Epithelial cell of proximal tubule (primary cell): ENCODE measurements around a stretch of chr18.

DNA sequence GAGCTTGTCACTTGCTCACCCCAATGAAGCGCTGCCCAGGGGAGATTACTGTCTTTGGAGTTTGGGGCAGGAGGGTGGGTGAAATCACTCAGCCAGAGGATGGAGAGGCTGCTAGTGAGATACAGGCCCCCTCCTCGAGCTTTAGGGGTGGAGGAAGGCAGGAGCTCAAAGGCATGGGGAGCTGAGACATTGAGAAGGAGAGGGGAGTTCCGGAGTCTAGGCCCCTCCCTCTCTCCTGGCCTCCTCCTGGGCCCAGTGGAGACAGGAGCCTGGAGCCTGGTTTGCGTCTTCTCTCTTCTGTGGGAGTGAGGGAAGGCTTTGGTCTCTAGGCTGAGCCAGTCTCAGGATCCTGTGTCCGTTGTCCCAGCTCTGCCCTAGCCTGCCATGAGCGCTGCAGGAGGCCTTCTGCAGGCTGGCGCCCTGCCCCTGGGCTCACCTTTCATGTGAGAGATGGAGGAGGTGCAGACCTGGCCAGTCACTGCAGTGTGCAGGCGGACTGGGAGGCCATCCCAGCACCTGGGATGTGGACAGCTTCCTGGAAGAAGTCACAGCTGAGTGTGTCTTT lies 8.6 kb downstream of the IMPA2 start:
- RAMPAGE, long total RNA, result no peak
- RRBS, result no CpG with 5 or more reads among the region's 8 CpGs

DNA sequence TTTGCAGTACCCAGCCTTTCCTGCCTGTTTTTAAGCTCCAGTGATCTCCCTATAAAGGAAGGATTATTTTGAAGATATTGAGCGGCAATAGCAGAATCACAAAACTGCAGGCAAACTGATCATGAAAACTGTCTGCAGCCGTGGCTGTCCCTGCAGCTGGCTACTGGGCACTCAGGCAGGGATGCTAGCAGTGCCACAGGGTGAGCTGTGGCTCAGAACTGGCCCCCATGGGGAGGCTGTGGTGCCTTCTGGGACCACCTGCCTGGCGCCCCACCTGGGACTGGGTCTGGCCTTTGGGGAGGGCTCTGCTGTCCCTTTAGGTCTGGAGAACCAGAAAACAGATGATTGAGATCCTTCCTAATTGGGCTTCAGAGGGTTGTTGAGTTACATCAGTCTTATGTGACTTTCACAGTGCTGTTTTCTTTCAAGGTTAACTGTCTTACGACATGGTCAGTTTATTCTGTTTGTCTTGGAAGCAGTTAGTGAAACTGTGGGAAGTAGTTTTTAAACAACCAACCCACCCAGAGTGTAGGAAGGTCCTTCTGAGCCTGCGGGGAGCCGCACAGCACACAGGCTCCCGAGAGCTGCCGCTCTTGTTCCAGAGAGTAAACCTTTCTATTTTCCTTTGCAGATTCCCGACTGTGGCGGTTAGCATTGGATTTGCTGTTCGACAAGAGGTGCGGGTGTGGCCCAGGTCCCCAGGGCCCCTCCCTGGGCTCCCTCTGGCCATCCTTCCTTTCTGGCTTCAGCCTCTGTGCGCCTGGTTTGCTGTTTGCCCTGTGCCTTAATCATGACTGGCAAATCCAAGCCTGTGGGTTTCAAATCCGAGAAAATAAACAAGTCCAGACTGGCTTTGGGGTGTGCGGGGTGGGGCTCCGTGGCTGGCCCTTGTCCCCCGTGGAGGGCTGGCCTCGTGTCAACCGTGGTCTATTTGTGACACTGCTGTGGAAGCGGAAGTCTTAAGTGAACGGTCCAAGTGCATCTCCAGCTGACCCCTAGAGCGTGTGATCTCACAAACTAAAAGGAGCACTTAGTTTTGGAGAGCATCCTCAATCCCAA lies 30.6 kb downstream of the IMPA2 start:
- RAMPAGE, long total RNA, result no peak
- RRBS, result no CpG with 5 or more reads among the region's 22 CpGs

DNA sequence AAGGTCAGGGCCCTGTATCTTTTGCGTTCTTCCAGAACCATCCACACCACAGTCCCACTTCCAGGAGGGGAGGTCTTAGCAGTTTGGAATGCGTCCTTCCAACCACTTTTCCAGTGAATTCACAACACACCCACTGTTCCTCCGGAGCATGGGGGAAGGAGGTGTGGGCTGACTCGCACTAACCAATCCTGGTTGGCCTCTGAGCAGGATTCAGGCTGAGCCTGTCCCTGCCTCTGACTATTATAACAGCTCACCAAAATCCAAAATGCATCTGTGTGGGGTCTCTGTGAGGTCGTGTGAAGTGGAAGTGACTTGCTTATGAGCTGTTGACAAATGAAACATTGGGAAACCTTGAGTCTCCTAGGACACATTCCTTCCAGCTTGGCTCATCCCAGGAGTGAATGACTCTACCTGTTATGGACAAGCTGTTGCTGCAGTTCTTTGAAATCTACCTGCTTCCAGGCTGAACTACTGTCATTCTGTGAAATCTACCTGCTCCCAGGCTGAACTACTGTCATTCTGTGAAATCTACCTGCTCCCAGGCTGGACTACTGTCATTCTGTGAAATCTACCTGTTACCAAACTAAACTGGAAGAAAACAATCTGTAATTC lies 1.5 kb downstream of the CIDEA start:
- RAMPAGE, long total RNA, result no peak
- RRBS, result no CpG with 5 or more reads among the region's 5 CpGs

DNA sequence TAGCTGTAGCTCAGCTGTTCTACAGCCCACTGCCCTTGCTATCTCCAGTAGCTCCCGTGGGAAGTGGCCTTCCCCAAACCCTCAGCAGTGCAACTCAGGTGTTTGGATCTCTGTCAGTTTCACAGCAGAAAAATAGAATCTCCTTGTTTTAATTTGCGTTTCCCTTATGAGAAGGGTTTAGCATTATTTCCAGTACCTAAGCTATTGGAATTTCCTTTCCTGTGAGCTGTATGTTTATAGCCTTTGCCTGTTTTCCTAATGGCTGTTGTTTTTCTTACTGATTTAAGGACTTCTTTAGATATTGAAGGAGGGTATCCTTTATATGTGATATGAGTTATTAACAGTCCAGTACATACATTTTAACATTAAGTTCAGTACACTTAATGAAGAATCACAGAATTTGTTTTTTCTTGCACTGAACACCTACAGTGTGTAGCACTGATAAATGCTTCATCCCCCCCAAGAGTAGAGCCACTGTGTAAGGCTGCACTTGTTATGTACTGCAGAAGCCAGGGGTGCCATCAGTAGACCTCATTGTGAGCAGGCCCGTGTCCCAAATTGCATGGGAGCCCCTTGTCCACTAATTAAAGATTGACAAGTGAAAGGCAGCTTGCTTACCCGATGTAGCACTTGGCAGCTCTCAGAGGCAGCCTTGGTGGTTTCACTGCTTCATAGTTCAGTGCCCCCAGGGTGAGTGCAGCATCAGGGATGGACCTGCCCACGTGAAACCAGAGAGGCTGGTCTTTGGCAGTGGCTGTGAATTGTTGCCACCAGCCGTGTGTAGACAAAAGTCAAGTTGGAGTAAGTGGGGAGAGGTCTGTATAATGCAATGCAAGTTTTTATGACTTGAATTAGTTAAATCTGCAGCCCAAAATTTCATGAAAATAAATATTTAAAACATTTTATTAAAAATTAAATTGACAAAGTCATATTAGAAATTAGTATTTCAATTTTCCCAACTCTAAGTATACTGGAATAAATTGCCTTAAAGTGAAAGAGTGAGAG lies 13.1 kb downstream of the TUBB6 start:
- RAMPAGE, long total RNA, result no peak
- RRBS, result no CpG with 5 or more reads among the region's 6 CpGs

DNA sequence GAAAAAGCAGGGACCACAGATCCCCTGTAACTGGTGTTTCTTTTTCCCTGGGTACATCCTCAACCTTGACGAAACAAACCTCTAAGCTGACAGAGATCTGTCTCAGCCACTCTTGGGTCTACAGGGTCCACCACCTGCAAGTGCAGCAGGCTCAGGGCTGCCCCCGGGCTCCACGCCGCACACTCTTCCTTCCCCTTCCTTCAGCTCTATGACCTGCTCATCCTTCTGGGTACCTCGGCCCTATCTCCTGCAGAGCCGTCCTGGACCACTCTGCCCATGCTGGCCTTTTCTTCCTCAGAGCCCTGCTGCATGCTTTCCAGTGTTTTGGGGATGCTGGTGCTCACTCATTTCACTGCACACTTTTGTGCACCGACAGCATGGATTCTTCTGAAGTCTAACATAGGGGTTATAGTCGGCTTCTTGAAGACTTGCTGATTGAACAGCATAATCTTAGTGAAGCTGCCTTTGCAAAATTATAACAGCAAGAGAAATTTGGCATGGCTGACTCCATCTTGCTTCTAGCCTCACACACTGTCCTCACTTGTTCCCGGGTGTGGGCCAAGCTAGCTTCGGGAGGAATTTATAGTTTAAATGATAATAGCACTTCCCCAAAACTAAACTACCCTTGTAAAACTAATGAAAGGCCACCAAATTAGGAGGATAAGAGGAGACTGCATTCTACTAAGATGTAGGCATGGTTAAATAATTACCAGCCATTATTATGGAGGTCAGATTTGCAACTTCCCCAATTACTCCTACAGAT lies 27.6 kb downstream of the TUBB6 start:
- RAMPAGE, long total RNA, result no peak
- RRBS, result no CpG with 5 or more reads among the region's 10 CpGs

- RAMPAGE, long total RNA, result no peak
- RRBS, result no CpG with 5 or more reads among the region's 6 CpGs
Measured at GRCh38 chr18:12470562-12471309, 63.0 kb downstream of the PRELID3A start.

DNA sequence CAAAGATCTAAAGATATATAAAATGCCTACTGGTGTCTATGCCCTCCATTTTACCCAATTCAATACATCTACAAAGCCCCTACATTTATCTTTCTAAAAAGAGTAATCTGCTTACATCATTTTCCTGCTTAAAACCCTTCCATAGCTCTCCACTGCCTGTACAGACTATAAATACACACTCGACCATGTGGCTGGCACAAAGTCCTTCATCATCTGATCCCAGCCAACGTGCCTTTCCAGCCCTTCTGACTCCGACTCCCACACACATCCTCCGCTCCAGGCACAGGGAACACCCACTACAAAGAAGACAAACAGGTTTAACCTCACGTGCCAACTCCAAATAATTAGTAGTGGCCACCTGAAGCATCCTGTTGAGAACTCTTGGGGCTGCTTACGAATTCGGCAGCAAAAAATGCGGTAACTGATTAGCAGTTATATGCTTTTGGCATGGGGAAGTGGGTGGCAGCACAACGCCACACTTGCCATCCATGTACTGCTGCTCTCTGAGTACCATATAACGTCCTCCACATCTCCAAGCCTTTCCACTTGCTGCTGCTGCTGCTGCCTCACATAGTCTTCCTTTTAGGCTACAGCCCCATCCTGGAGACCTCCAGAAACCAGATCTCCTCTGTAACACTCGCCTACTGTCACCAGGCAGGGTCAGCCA lies 12.1 kb downstream of the SPIRE1 start:
- RAMPAGE, long total RNA, result no peak
- RRBS, result no CpG with 5 or more reads among the region's 11 CpGs

DNA sequence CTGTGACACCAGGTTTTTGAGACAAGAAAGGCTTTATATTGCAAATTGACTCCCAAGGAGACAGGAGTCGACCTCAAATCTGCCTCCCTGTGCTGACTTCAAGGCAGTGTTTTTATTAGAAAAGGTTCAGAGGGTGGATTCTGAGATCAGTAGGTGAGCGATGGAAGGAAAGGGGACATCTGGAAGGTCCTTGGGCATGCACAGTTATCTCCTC lies 10.4 kb downstream of the PSMG2 start:
- RAMPAGE, long total RNA, result no peak
- RRBS, result no CpG with 5 or more reads among the region's 2 CpGs

DNA sequence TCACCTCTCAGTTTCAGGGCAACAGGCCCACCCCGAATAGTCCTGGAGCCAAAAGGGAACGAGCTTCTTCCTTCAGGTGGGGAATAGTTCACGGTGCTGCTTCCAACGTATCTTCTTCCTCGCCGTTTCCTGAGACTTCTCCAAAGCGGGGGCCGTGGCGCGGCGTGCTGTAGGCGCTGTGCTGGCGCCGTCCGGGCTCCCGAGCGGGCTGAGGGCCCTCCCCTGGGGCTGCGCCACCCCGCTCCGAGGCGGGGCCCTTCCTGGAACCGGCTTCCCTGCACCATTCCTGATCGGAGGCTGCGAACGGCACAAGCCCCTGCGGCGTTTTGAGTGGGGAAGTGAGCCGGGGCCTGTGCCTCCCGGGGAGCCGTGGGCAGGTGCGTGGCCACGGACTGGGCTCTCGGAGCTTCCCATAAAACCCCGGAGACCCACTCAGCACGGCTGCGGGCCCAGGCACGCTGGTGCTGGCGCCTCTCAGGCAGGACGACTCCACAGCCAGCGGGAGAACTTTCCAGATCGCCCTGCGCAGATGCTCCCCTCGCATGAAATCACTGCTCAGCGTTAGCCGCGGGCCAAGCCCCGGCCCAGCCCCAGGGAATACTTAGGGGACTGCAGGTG lies 74.7 kb downstream of the PSMG2 start:
- RAMPAGE, long total RNA, result no peak
- RRBS, result 84% methylated on average over 19 of the region's 47 CpGs

DNA sequence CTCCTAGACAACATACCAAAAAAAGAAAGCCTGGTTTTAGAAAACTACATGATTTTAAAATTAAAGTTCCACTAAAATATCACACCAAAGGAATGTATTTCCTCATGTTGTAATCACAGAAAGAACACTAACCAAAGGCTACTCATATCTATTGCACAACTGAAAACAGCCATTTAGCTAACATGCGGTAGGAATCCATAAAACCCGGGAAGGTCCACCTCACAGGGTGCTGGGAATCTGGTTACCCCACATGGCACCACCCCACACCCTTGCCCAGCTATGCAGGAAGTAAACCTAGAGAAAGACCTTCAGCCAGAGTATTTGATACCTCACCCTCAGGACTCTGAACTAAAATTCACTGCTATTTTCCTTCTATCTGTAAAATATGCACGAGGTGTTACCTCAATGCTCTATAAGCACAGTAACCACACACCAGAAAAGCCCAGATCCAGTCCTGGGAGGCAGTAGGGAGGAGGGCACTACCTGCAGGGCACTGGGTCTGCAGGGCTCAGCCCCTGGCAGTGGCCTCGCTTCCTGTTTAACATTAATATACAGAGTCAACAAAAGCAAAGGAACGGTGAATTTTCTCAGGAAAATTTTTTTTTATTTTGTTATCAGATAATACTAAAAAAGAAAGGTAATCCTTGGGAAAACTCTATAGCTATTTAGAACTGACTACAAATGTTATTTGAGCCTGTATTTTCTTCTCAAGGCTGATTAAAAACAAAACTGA lies 45.8 kb downstream of the PTPN2 start:
- RAMPAGE, long total RNA, result no peak
- RRBS, result no CpG with 5 or more reads among the region's 5 CpGs

GRCh38 chr18:12839063-12840010 lies 44.7 kb downstream of the PTPN2 start:
- RAMPAGE, long total RNA, result no peak
- RRBS, result no CpG with 5 or more reads among the region's 2 CpGs

- RAMPAGE, long total RNA, result no peak
- RRBS, result no CpG with 5 or more reads among the region's 18 CpGs
Measured at GRCh38 chr18:12996130-12997365, 5.4 kb downstream of the CEP192 start.

GRCh38 chr18:13223327-13223786 lies 4.8 kb downstream of the LDLRAD4 start:
- RAMPAGE, long total RNA, result no peak
- RRBS, result no CpG with 5 or more reads among the region's 10 CpGs

GRCh38 chr18:13284559-13285317 lies 66.2 kb downstream of the LDLRAD4 start:
- RAMPAGE, long total RNA, result no peak
- RRBS, result no CpG with 5 or more reads among the region's 22 CpGs

DNA sequence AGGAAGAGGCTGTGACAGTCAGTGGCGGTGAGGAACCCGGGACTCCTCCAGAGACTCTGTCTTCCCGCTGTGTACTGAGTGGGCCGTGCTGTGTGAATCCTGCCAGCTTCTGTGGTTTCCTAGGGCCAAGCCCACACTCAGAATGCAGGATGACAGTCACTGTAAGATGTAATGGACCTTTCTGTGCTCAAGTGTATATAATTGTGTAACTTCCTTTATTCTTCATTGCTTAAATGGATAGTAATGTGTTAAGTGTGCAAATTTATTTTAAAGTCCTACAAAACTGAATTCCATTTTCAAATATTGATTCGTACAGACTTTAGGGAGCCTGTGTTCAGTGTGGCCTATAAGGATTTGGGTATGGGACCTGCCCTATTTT lies 218.6 kb downstream of the LDLRAD4 start:
- RAMPAGE, long total RNA, result no peak
- RRBS, result no CpG with 5 or more reads among the region's 5 CpGs

DNA sequence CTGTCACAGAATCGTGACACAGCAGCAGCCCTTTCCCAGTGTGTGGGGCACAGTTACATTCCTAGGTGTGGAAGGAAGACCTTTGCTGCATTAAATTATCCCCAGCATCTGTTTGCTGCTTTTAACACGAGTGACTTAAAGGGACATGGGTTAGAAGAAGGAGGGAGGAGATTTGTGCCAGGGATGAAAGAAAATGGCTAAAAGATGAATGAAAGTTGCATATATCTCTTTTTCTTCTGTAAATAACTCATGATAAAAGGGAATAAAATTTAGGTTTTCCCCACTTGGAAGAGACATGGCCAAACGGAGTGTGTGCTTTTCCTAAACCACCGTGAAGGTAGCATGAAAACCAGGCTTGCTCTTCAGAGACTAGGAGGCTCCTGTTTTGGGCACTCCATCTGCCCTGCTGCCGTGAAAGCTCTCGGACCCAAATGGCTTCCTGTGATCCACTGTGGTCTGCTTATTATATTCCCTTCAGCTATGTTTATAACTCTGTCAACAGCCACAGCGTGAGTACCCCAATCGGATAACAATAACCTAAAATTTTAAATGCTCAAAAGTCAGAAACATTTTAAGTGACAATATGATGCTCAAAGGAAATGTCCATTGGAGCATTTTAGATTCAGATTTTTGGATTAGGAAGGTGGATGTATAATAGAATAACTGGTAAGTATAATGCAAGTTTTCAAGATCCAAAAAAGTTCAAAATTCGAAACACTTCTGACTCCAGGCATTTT lies 236.5 kb downstream of the FAM210A start:
- RAMPAGE, long total RNA, result no peak
- RRBS, result no CpG with 5 or more reads among the region's 9 CpGs

DNA sequence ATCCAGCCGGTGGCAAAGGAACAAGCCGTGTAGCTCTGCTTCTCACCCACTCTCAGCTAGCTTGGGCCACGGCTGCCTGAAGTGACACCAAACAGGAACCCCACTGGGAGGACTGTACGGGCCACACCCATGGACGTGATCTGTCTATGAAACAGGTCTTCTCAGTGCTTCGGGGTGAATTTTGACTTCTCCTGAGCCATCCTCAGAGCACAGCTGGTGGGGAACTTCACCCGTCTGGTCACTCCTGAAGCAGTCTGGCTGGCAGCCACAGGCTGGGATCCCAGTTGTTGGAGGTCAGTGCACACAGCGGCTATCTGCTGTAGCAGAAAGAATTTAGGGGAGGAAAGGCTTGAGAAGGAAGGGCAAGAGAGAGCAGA lies 223.8 kb downstream of the FAM210A start:
- RAMPAGE, long total RNA, result no peak
- RRBS, result no CpG with 5 or more reads among the region's 8 CpGs

DNA sequence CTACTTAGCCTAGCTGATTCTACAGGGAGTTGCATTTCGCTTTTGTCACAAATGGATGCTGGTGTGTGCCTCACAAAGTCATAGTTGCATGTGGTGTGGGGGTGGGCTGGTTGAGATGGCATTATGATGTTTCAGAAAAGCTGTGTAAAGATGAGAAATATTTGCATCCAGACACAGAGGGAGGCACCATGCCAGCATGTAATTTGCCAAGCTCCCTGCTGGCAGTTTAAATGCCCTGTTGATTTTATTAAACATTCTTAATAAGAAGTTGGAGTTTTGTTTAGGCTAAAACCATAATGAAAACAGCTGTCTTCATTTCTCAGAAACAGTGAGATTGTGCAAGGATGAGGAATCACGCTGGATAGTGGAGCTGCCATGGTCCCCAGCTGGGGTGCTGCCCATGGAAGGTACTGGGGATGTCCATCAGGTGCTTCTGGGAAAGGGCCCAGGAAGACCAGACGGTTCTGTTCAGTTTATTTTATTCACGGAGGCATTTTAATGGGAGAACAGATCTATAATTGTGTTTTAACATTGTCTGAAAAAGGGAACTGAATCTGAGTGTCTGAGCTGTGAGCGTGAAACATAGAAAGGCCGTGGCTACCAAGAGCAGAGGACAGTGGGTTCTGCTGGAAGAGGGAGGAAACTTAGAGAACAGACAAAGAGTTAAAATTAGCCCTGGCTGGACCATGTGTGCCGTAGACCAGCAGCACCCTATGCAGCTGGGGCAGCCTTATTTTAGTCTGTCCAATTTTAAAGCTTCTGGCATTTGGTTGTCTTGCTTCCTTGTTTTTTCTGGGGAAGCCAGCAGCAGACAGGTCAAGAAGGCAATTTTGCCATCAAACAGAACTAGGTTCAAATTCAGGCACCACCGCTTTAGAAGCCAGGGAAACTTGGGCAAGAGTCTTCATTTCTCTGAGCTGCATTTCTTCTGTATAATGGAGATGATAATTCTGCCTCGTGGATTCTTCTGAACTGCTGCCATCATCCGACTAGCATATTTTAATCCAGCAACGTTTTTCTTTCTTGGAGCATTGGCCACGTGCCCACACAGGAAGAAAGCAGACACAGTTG lies 177.0 kb downstream of the FAM210A start:
- RAMPAGE, long total RNA, result no peak
- RRBS, result no CpG with 5 or more reads among the region's 12 CpGs

GRCh38 chr18:13654136-13654881 lies 72.0 kb downstream of the FAM210A start:
- RAMPAGE, long total RNA, result no peak
- RRBS, result no CpG with 5 or more reads among the region's 13 CpGs

GRCh38 chr18:13725422-13725779 lies 957 bp downstream of the FAM210A start:
- RAMPAGE, long total RNA, result no peak
- RRBS, result no CpG with 5 or more reads among the region's 8 CpGs